Iris pigment epithelial cell (primary cell): ENCODE measurements around a stretch of chr22.

GRCh38 chr22:38271820-38272877, 661 bp downstream of the TMEM184B start:
- RRBS, result 1% methylated on average over 16 of the region's 65 CpGs

DNA sequence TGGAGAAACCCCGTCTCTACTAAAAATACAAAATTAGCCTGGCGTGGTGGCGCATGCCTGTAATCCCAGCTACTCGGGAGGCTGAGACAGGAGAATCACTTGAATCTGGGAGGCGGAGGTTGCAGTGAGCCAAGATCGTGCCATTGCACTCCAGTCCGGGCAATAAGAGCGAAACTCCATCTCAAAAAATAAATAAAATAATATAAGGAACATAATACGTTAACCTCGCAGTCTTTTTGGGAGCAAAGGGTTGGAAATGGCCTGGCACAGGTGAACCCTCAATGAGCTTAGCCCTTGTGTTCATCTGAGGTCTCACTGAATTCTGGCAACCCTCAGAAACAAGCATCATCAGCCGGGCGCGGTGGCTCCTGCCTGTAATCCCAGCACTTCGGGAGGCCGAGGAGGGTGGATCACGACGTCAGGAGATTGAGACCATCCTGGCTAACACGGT, 15.2 kb upstream of the TMEM184B start:
- RRBS, result no CpG with 5 or more reads among the region's 18 CpGs

DNA sequence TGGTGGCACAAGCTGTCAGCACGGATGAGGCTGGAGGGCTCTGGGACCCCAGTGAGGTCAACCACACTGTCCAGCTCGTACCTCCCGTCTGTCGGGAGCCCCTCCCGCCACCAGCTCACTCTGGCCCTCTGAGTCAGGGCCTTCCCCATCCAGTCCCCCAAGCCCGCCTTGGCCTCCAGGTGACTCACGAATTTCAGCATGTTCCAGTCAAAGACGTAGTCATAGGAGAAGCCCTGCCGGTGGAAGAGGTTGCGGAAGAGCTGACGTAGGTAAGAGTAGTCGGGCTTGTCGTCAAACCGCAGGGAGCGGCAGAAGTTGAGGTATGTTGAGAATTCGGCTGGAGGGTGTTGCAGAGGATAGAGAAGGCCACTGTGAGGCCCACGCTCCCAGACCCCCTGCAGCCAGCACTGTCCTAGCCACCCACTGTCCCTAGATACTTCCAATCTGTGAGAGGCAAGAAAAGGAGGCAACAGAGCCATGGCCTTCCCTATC, 18.6 kb downstream of the CSNK1E start:
- RRBS, result no CpG with 5 or more reads among the region's 17 CpGs

DNA sequence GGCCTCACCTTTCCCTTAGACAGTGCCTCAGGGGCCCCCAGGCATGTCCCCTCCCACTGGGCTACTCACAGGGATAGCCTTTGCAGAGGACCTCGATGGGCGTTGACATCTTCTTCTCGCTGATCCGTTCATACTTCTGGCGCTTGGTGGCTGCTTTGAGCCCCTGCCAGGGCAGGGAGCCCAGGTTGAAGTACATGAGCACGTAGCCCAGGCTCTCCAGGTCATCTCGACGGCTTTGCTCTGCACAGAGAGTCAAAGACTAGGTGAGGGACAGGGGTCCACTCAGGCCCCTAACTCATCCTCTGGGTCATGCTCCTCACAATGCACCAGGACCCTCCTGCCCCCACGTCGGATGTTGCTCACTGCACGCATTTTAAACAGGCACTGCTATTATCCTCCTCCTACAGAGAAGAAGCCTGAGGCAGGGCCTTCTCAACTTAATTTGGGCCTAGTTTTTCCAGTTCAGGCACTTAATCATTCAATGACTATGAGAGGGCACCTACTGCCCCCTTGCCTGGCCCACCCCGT, 17.3 kb downstream of the CSNK1E start:
- RRBS, result no CpG with 5 or more reads among the region's 12 CpGs

DNA sequence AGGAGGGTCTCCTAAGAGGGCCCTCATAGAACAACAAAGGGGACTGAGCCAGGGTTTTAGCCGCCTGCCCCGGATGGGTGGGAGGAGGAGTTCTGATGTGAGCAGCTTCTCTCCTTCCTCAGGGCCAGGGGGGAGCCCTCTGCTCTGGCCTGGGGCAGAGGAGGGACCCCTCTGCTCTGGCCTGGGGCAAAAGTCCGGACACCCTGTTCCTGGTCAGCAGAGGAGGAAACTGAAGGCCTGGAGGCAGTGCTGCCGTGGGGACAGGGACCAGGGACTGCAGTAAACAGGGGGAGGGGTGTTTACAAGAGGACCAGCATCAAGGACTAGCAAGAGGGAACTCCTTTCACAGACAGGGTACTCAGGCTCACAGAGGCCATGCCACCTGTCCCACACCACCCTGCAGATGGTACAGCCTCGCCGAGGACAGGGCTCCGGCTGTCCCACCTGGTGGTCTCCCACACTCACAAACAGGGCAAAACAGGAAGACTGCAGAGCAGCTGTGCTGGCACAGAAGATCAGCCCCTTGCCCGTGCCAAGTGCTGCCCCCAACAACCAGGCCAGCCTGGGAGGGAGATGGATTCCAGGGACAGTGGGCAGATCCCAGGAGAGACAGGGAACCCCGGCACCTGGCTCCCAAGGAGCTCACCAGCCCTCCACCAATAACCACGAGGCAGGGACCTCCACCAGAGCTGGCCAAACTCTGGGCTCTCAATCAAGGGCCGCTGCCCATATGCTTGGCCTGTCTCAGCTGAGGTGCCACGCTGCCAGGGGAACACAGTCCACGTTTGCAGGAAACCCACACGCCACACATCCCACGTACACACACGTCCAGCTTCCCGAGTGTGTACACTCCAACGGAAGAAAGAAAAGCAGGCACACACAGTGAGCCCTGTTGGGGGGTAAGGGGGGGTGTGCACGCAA, 2.2 kb downstream of the CSNK1E start:
- RRBS, result no CpG with 5 or more reads among the region's 19 CpGs

DNA sequence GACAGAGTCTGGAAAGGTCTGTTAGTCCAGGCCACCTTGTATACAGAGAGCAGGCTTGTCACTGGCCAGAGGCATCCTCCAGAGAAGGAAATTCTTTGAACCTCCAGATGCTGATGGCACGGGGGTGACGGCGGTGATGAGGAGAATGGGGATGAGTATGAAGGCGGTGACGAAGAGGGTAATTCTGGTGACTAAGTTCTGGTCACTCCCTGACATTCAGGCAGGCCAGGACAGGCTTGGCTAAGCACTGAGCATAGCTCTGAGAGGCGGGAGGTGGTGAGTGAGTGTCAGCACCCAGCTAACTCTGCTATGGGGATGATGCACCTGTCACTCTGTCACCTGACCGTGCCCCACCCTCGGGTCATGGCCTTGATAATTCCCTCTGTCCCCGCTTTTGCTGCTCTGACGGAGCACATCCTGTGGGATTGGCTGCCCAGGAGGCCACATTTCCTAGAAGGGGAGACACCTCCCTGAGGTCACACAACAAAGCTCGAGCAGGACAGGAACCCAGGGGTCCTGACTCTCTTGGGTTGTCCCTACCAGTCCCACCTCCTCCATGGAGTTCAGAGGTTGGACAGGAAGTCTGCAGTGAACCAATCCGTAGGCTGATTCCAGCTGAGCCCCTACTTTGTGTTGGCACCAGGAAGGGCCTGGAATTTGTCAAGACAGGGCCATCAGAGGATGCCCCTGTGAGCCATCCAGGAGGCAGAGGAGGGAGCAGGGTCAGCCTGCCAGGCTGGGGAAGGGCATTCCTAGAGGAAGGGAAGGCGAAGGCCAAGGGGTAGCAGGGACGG, 31.1 kb upstream of the CSNK1E start:
- RRBS, result no CpG with 5 or more reads among the region's 14 CpGs

DNA sequence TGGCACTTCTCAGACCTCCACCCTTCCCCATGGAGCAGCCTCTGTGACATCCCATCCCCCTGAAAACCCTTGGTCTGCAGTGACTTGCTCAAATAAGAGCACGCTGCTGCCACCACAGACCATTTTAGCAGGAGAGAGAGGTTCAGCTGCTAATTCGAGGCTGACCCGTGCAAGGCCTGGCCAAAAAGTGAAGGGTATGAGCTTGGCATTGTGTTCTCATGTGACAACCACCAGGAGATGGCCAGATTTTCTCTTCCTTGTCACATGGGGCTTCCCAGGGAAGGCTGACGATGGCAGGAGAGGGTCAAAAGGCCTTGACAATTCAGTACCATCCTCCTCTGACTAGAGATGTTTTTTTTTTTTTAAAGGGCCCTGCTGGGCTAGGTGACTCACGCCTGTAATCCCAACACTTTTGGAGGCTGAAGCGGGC, 23.4 kb downstream of the KCNJ4 start:
- RRBS, result no CpG with 5 or more reads among the region's 6 CpGs

GRCh38 chr22:38614394-38615167, 41.6 kb downstream of the FAM227A start:
- RRBS, result no CpG with 5 or more reads among the region's 7 CpGs

DNA sequence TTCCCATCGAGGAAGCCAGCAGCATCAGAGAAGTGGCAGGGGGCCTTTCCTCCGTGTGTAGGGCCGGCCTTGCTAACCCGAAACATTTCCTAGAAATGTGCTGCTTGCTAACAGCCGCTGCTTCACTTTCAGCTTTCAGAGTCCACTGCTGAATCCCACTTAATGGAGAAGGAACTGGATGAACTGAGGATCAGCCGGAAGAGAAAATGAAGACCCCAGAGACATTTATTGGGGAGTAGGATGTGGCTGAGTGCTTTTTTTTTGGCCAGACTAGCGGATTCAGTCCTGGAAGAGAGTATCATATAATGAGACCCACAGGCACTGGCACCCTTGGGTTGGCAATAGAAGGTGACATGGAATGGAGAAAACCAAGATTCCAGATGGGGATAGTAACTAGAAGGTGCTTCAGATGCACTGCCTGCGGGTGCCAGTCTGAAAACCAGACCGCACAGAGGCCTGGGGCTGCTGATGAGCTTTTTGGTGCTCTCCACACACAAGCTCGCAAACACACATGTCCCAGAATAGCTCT, 8.7 kb upstream of the TOMM22 start:
- RRBS, result no CpG with 5 or more reads among the region's 10 CpGs

DNA sequence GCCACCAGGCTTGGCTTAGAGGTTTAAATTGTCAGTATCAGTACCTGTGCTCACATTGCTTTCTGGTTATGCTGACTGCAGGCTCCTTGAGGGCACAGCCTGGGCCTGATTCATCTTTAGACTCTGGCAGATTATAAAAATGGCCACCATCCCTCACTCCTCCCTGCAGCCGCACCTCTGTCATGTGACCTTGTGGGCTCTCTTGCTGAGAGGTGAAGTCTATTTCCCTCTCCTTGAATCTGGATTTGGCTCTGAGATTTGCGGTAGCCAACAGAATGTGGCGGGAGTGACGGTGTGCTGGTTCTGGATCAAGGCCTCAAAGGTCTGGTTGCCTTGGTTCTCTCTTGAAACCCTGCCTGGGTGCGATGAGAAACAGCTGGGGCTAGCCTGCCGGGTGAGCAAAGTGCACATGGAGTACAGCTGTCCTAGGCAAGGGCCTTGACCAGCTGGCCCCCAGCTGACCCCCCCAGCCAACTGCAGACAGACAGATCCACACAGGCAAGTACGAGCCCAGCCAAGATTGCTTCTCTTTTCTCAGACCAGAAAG, 10.9 kb downstream of the SUN2 start:
- RRBS, result no CpG with 5 or more reads among the region's 7 CpGs

- RRBS, result 91% methylated on average over 5 of the region's 26 CpGs
Measured at GRCh38 chr22:38752489-38753158, 3.2 kb downstream of the SUN2 start.

DNA sequence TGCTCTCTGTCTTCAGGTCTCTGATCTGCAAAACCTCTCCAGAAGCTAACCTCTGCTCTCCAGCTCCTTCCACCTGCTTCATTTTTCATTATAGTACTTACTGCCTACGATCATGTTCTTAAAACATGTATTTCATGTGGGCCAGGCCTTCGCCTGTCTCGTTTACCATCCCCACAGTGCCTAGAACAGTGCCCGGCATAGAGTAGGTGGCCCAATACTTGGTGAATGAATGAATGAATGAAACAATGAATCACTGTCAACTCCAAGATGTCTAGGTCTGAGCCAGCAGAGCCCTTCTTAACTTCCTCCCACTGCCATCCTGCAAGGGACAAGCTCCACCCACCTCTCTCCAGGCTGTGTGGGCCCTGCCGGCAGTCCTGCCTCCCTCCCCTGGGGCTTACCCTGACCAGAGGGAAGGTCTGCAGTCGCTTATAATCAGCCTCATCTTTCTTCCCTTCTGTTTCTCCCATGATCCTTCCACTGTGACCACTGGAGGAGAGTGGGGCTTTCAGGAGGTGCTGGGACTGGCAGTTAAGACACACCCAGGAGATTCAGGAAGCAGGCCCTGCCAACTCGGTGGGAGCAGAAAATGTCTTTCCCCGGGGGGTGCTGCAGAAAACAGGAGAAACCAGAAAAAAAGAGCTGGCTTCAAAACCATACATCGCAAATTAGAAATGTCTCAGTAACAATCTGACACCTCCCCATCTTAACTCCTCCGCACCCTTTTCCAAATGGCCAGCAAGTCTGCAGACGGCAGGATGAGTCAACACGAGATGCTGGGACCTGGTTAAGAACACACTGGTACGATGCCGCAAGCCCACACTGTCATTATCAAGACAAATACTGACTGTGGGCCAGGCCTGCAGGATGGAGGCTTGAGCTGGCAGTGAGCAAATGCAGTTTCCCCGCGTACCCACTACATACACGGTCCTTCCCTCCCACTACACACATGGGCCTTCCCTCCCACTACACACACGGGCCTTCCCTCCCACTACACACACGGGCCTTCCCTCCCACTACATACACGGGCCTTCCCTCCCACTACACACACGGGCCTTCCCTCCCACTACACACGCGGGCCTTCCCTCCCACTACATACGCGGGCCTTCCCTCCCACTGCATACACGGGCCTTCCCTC, 11.3 kb downstream of the DNAL4 start:
- RRBS, result no CpG with 5 or more reads among the region's 26 CpGs

GRCh38 chr22:38964744-38965463, 7.5 kb downstream of the APOBEC3A start:
- RRBS, result no CpG with 5 or more reads among the region's 12 CpGs

DNA sequence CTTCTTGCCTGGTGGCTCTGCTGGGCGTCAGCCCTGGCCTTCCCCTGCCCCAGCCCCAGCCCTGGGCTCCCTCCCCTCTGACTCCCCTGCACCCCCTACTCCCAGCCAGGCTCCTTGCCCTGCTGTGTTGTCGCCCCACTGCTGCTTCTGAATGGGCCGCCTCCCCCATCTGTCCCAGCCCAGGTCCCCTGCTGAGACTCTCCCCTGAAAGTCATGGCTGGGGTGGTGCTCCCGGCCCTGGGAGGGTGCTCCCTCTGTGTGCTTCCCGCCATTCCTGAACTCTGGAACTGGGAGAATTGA, 295 bp downstream of the APOBEC3G start:
- RRBS, result no CpG with 5 or more reads among the region's 5 CpGs

DNA sequence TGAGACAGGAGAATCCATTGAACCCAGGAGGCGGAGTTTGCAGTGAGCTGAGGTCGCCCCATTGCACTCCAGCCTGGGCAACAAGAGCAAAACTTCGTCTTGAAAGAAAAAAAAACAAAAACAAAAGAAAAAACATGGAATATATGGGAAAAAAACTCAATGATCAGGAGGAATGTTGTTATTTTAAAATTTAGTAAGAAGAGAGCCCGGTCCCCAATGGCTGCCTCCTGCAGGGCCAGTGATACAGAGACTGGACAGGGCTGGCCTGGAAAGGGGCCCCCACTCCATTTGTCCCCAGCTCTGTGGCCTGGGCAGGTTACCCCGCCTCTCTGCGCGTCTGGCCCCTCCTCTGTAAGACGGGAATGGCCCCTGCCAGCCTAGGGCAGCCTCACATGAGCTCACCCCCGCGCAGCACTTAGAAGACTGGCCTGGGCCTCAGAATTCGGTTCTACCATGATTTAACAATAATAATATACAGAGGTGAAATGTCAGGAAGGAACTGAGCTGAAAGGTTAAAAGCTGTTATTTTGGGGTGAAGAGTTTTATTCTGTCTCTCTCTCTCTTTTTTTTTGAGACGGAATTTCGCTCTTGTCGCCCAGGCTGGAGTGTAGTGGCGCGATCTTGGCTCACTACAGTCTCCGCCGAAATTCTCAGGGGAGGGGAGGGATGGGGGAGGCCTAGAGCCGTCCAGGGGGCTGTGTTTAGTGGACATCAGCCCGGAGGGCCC, 1.2 kb downstream of the APOBEC3G start:
- RRBS, result no CpG with 5 or more reads among the region's 20 CpGs

DNA sequence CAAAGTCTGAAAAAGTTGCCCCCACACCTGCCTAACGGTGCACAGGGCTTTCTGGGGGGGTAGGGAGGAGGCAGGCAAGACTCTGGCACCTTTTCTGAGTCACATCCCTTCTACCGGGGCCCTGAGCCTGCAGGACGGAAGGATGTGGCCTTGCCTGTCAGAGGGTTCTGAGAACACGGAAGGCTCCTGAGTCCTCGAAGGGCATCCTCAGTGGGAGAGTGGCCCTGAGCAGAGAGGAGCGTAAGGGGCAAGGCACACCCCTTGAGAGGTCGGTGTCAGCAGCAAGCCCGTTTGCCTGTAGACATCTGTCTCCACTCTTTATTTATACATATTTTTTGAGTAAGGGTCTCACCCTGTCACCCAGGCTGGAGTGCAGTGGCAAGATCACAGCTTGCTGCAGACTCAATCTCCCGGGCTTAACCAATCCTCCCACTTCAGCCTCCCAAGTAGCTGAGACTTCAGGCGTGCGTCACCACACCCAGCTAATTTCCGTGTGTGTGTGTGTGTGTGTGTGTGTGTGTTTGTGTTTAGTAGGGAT, 6.1 kb upstream of the APOBEC3H start:
- RRBS, result no CpG with 5 or more reads among the region's 12 CpGs

DNA sequence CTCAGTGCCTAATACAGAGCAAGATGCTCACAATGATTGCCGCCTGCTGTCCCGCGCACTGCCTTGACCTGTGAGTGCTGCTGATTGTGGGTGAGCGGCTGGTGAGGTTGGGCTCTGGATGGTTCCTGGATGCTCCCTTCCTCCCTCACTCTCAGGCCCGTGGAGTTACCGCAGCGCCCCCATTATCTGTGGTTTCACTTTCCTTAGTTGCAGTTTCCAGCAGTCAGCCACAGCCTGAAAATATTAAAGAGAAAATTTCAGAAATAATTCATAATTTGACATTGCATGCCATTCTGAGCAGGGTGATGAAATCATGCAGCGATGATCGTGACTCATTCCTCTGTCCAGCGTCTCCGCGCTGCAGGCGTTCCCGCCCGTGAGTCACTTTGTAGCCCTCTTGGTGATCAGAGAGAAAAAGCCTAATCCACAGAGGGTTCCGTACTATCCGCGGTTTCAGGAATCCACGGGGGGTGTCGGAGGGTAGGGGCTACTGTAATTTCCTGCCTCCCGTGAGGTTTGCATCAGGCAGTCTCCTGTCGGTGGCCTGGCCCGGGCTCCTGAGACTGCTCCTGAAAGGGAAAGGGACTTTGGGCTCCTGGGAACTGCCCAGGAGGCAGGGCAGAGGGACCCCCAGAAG, 10.7 kb downstream of the RPL3 start:
- RRBS, result no CpG with 5 or more reads among the region's 23 CpGs

- RRBS, result no CpG with 5 or more reads among the region's 8 CpGs
Measured at GRCh38 chr22:39318546-39318884, 908 bp downstream of the RPL3 start.

DNA sequence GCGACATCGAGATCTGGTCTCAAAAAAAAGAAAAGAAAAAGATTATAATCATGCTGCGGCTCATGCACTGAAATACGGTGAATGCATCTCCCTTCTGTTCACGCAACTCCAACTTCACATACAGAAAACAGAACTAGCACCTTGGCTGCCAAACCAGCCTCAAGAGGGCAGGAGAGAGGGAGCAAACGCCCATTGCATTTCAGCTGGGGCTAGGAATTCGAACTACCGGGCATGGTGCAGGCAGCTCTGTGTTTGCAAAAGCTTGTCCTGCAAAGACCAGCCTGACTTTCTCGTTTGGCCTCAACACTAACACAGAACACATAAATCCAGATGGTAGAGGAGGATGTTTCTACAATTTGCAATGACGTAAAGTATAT, 6.3 kb upstream of the SYNGR1 start:
- RRBS, result no CpG with 5 or more reads among the region's 10 CpGs

- RRBS, result no CpG with 5 or more reads among the region's 11 CpGs
Measured at GRCh38 chr22:39414204-39414921, 14.8 kb downstream of the TAB1 start.